Esophagus muscularis mucosa (tissue), 4 donors: ENCODE measurements around a stretch of chr1.

DNA sequence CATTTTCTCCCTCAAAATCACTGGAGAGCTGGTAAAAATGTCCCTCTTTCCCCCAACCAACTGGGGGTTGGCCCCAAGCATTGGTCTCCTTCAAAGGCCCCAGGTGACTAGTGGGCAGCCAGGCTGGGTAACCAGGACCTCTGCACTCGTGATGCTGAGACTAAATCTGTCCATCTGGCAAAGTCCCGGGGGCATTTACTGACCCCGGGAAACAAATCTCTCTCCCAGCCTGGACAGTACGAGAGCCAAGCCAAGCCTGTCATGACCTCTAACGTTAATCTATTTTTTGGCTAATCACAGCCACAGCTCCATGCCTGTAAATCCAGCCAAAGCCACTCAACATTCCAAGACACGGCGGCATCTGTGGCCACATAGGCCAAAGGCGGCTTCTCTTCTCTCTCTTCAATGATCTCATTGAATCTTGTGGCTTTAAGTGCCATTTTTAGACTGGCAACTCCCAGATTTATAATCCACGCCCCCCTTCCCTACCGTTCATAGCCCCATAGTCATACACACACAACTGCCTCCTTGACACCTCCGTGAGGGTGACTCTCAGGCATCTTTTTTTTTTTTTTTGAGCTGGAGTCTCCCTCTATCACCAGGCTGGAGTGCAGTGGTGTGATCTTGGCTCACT lies 5.8 kb upstream of the SELENON start:
- PRO-cap, result no peak
- RAMPAGE, long total RNA, 4 experiments, result no peak in any of the 4 experiments

GRCh38 chr1:25805811-25806279 lies 5.9 kb downstream of the SELENON start:
- PRO-cap, result no peak
- RAMPAGE, long total RNA, 4 experiments, result no peak in any of the 4 experiments

- PRO-cap, result no peak
- RAMPAGE, long total RNA, 4 experiments, result no peak in any of the 4 experiments
Observed at GRCh38 chr1:25861167-25862257, 2.3 kb upstream of the AUNIP start.

- PRO-cap, result no peak
- RAMPAGE, long total RNA, 4 experiments, result no peak in any of the 4 experiments
Observed at GRCh38 chr1:25875058-25875402, 478 bp downstream of the PAQR7 start.

- PRO-cap, result no peak
- RAMPAGE, long total RNA, 4 experiments, result no peak in any of the 4 experiments
Observed at GRCh38 chr1:26005413-26005761, 7.5 kb upstream of the PAFAH2 start.

DNA sequence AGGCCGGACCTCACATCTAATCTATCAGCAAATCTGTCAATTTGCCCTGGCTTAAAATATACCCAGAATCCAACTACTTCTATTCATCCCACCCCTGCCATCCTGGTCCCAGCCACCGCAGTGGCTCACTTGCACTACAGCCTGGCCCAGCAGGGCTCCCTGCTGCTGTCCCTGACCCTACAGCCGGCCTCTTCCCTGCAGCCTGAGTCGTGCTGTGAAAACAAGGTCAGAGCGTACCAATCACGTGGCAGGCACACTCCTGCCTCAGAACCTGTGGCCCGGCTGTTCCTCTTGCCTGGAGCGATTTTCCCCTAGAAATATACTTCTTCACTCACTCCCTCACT lies 3.0 kb upstream of the EXTL1 start:
- PRO-cap, result no peak
- RAMPAGE, long total RNA, 4 experiments, result no peak in any of the 4 experiments

GRCh38 chr1:26036295-26037262 lies 9.3 kb downstream of the SLC30A2 start:
- PRO-cap, result bidirectional peak, plus-strand start at chr1:26036753, minus-strand start at chr1:26036436
- RAMPAGE, long total RNA, 4 experiments, result no peak in any of the 4 experiments

GRCh38 chr1:26182334-26182820 lies 5.1 kb downstream of the CNKSR1 start:
- PRO-cap, result no peak
- RAMPAGE, long total RNA, 4 experiments, result no peak in any of the 4 experiments

DNA sequence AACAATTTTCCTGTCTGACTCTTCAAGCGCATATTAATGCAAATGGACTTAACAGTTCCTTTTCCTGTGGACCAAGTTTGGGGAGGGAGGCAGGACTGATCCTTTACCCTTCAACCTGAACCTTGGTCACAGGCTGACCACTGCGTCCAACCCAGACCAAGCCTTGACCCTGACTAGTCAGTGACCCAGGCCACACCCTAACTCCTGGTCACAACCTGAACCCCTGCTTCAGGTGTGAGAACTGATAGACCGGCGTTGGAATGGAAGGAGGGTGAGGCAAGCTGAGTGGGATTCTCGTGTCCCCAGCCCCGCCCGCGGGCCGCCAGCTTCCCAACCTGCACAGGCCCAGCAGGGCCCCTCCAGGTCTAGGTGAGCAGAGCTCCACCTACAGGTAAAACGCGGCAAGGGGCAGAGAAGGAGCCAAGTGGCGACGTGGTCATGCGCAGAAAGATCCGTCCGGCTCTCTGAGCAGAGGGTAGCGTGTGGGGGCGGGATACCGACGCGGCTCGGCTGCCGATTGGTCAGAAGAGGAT lies 372 bp upstream of the CEP85 start:
- PRO-cap, result bidirectional peak, plus-strand start outside the sequence, minus-strand start at position 359 of the sequence
- RAMPAGE, long total RNA, 4 experiments, result no peak in any of the 4 experiments

DNA sequence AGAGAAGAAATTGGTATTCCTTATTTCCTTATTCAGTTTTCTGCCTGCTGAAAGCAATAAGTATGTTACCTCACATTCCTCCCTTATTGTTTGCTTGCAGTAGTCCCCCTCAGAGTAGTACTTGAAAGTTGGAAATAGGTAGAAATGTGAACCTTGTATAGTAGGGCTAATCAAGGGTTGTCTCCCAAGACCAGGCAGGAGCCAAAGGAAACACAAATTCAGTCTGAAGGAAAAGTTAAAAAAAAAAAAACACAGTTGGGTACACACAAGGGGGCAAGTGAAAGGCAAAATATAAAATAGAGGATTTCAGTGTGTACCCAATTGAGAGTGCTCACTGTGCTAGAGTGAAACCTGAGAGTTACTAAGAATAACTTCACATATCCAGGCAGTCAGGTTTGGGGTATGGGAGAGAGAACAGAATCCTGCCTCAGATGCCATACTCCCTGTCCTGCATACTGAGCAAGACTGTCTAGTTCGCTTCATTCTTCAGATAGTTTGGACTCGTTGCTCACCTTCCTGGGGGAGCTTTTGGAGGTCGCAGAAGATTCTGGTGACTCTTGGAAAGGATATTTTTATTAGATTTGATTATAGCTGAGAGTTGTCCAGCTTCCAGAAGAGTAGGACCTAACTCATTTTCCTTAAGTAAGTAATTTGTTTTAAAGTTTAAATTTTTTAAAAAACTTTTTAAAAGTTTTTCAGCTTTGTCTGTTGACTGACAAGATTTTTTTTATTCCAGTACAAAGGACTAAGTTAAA lies 20.4 kb downstream of the CEP85 start:
- PRO-cap, result no peak
- RAMPAGE, long total RNA, 4 experiments, result no peak in any of the 4 experiments

DNA sequence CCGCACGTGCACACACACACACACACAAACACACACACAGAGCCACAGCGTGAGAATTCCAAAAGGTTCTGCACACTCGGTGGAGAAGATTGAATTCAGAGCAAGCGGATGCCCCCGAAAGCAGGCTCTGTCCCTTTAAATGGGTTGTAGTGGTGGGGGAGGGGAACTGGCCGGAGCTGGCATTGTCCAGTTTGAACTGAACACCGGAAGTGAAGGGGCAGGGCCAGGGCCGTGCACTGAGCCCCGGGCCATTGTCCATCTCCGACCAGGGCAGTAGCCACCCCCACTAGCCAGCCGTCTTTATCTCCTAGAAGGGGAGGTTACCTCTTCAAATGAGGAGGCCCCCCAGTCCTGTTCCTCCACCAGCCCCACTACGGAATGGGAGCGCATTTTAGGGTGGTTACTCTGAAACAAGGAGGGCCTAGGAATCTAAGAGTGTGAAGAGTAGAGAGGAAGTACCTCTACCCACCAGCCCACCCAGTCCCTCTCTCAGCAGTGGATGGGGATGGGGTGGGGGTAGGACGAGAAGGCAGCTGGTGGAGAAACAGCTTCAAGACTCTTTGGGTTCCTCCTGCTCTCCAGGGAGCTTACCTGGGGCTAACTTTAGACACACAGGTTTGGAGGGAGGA lies 1.2 kb upstream of the LIN28A start:
- PRO-cap, result no peak
- RAMPAGE, long total RNA, 4 experiments, result no peak in any of the 4 experiments

- PRO-cap, result no peak
- RAMPAGE, long total RNA, 4 experiments, result no peak in any of the 4 experiments
Observed at GRCh38 chr1:26412115-26413044, 1.8 kb downstream of the LIN28A start.

GRCh38 chr1:26418767-26419149 lies 8.1 kb downstream of the LIN28A start:
- PRO-cap, result no peak
- RAMPAGE, long total RNA, 4 experiments, result no peak in any of the 4 experiments

GRCh38 chr1:26432490-26433249 lies 549 bp downstream of the DHDDS start:
- PRO-cap, result no peak
- RAMPAGE, long total RNA, 4 experiments, result no peak in any of the 4 experiments

- PRO-cap, result no peak
- RAMPAGE, long total RNA, 4 experiments, result no peak in any of the 4 experiments
Observed at GRCh38 chr1:26554897-26555453, 25.4 kb downstream of the RPS6KA1 start.

DNA sequence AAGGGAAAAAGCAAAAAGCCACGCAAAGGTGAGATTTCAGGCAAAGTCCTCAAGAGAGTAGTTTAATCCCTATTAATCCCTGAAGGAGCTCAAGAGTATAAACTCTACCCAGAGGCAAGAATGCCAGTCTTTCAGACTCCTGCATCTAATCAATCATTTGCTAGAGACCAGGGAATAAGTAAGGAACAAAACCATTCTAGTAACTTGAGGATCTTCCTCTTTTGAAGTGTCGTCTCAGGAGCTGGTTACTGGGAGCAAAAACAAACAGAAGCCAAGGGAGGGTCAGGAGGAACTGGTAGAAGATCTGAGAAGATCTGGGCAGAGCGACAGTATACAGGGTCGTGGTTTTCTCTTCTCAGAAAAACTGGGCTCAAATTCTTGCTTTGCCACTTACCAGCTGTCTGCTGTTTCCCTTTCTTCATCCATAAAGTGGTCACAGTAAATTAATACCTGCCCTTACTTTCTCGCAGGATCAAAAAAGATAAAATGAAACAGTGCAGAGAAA lies 69.3 kb downstream of the RPS6KA1 start:
- PRO-cap, result no peak
- RAMPAGE, long total RNA, 4 experiments, result no peak in any of the 4 experiments

DNA sequence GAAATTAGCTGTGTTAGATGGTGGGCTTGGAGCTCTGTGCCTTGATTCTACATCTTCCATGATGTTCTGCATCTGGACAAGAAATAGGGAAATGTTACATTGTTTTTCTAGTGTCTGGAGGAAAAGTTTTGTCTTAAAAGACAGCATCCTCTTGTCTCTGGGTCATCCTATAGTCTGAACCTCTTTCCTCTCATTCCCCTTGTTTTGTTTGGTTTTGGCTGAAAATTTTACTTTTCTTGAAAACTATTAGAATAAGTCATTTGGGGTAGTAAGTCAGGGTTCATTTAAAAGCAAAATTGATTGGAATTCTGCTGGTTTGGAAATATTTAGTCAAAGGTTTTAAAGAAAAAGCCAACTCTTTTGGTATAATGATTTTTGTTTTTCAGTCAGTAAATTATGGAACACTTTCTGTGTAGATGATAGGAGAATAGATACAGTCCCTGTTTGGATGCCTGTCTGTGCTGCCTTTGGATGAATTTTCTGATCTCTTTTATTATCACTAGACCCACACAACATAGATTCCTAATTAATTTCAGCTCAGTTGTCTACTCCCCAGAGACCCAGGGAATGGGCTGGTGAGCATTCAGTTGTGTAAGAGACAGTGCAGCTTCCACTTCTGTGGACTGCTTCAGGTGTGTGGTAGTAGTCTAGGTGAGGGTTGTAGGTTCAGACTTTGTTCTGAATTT lies 3.8 kb downstream of the ARID1A start:
- PRO-cap, result no peak
- RAMPAGE, long total RNA, 4 experiments, result no peak in any of the 4 experiments

GRCh38 chr1:26711906-26712319 lies 16.1 kb downstream of the ARID1A start:
- PRO-cap, result no peak
- RAMPAGE, long total RNA, 4 experiments, result no peak in any of the 4 experiments

DNA sequence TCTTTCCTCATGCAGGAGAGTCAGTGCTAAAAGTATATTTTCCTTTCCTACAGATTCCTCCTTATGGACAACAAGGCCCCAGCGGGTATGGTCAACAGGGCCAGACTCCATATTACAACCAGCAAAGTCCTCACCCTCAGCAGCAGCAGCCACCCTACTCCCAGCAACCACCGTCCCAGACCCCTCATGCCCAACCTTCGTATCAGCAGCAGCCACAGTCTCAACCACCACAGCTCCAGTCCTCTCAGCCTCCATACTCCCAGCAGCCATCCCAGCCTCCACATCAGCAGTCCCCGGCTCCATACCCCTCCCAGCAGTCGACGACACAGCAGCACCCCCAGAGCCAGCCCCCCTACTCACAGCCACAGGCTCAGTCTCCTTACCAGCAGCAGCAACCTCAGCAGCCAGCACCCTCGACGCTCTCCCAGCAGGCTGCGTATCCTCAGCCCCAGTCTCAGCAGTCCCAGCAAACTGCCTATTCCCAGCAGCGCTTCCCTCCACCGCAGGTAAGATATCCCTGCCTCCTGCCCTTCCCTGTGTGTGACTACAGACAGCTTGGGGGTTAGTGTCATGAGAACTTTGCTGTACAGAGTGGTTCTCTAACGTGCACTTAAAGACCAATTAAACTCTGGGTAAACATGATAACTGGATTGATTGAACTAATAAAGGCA lies 35.4 kb downstream of the ARID1A start:
- PRO-cap, result no peak
- RAMPAGE, long total RNA, 4 experiments, result no peak in any of the 4 experiments

DNA sequence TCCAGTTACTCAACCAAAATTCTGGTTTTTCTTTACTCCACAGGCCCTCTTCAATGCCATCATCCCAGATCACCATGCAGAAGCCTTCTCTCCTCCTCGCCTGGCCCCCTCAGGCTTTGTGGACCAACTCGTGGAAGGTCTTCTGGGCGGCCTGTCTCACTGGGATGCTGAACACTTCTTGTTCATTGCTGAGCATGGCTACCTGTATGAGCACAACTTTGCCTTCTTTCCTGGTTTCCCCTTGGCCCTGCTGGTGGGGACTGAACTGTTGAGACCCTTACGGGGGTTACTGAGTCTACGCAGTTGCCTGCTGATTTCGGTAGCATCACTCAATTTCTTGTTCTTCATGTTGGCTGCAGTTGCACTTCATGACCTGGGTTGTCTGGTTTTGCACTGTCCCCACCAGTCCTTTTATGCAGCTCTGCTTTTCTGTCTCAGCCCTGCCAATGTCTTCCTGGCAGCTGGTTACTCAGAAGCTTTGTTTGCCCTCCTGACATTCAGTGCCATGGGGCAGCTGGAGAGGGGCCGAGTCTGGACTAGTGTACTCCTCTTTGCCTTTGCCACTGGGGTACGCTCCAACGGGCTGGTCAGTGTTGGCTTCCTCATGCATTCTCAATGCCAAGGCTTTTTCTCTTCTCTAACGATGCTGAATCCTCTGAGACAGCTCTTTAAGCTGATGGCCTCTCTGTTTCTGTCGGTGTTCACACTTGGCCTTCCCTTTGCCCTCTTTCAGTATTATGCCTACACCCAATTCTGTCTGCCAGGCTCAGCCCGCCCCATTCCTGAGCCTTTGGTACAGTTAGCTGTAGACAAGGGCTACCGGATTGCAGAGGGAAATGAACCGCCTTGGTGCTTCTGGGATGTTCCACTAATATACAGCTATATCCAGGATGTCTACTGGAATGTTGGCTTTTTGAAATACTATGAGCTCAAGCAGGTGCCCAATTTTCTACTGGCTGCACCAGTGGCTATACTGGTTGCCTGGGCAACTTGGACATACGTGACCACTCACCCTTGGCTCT lies 6.6 kb downstream of the PIGV start:
- PRO-cap, result no peak
- RAMPAGE, long total RNA, 4 experiments, result no peak in any of the 4 experiments